B cell (primary cell): Measurements from ENCODE around the genes FOXR1 and CCDC153.

DNA sequence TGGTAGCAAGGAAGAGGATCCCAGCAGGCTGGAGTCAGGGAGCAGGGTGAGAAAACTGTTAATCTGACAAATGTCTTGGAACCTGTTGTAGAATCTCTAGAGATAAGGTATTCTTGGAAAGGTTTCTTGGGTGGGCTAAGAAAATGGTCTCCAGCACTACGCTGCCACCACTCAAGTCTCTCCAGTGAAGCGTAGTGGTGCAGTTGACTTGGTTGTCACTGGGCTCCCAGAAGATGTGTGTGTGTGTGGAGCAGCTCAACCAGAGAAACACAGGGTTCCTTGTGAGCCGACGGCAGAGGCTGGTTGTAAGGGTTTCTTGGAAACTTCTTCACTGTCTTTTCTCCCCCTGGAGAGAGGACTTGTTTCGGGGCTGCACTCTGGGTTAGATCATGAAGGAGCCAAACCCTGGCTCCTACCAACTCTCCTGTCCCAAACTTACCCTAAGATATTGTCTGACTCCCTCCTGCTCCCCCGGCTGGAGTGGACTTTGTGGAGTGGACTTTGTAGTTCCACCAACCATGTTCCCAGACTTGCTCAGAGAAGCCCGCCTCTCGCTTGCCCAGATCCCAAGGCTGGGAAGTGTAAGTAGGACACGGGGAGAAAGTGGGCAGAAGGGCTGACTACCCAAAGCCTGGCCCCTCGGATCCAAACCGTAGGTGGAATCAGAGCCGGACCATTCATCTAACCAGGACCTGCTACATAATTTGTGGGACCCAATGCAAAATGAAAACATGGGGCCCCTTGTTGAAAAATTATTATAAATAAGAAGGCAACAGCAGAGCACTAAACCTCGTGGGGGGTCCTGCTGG, 1.1 kb downstream of the CXCR5 start:
- PRO-cap, result bidirectional peak, plus-strand start at position 236 of the sequence, minus-strand start at position 183 of the sequence
- CAGE, long polyA plus RNA, result no peak

DNA sequence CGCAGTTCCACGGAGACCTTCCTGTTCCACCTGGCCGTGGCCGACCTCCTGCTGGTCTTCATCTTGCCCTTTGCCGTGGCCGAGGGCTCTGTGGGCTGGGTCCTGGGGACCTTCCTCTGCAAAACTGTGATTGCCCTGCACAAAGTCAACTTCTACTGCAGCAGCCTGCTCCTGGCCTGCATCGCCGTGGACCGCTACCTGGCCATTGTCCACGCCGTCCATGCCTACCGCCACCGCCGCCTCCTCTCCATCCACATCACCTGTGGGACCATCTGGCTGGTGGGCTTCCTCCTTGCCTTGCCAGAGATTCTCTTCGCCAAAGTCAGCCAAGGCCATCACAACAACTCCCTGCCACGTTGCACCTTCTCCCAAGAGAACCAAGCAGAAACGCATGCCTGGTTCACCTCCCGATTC, 10.1 kb downstream of the CXCR5 start:
- PRO-cap, result no peak
- CAGE, long polyA plus RNA, result start-site peak on the minus strand centred at position 116 of the sequence, 93 bp wide, 6 and 14 reads in 2 replicates

DNA sequence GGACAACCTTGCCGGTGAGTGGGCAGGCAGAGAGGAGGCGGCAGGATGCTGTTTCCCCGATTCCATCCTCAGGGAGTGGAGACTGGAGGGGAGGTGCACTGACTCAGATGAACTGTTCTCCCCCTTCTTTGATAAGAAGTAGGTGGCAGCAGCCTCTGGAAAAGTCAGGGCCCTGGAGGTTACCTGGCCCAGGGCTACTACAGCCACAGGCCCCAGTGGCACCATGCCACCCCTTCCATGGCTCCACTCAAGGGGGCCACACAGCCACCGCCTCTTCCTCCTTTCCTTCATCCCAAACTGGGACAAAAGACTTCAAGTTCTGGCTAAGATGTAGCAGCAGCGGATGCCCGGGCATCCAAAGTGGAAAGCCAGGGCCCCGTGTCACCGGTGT, 13.4 kb downstream of the CXCR5 start:
- PRO-cap, result no peak
- CAGE, long polyA plus RNA, result no peak

DNA sequence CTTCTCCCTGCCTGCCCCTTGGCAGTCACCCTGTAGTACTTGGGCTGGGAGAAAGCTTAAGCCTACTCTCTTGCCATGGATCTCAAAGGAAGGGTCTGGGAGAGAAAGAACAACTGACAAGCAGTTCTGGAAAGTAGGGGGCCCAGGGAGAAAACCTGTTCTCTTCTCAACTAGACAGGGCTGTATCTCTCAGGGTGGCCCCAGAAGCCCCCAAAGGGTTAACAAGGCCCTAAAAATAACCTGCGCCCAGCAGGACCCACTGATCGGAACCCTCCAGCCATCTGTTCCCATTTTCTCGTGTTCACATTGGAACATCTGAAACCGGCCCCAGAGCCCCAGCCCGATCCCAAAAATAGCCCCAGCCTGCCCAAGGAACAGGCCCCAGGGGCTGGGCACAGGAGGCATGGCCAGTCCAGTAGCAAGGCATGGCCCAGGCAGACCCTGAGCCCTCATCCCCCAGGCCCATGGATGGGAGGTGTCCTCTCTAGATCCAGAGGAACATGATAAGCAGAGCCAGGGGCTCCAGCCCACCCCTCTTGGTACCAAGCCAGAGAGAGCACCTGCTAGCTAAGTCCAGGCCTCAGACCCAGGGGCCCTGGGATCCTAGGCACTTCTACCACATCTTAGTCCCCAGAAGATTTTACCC, 9.9 kb downstream of the BCL9L start:
- PRO-cap, result no peak
- CAGE, long polyA plus RNA, result no peak

DNA sequence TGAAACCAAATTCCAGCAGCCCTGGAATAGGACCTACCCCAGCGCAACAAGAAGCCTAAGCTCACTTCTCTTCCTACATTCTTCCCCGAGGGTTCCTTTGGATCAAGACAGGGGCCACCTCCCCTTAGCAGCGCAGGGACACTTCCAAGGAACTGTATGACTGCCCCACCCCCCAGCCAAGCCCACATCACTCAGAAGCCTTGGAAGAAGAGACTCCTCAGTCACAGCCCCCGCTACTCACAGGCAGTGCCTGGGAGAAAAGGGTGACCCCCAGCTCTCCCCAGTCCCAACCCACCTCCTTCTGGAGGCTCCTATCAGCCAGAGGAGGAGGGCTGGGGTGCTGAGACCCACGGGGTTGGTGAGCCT, 1.2 kb downstream of the BCL9L start:
- PRO-cap, result no peak
- CAGE, long polyA plus RNA, result no peak

- PRO-cap, result no peak
- CAGE, long polyA plus RNA, result no peak
Measured at GRCh38 chr11:118971629-118972052, at the start of gene FOXR1. Gene FOXR1, plus strand, starts transcription at chr11:118971761.

- PRO-cap, result no peak
- CAGE, long polyA plus RNA, result no peak
Measured at GRCh38 chr11:119169303-119169998, 926 bp downstream of the NLRX1 start.

DNA sequence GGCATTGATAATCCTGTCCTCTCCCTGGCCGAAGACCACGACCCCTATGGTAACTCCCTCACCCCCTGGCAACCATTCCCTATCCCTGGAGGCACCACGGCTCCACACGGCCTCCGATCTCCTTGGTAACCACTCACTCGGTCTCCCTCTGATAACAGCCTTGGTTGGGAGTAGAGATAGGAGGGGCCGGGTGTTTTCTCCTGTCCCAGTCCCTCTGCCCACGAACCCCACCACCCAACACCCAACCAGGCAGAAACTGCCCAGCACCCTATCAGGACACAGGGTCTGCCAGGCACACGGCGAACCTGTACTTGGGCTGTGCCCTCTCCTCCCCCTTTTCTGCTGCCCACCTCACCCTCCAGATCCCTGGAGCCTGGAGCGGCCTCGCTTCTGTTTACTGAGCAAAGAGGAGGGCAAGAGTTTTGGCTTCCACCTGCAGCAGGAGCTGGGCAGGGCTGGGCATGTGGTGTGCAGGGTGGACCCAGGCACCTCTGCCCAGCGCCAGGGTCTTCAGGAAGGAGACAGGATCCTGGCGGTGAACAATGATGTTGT, 918 bp downstream of the NHERF4 start:
- PRO-cap, result no peak
- CAGE, long polyA plus RNA, result no peak

DNA sequence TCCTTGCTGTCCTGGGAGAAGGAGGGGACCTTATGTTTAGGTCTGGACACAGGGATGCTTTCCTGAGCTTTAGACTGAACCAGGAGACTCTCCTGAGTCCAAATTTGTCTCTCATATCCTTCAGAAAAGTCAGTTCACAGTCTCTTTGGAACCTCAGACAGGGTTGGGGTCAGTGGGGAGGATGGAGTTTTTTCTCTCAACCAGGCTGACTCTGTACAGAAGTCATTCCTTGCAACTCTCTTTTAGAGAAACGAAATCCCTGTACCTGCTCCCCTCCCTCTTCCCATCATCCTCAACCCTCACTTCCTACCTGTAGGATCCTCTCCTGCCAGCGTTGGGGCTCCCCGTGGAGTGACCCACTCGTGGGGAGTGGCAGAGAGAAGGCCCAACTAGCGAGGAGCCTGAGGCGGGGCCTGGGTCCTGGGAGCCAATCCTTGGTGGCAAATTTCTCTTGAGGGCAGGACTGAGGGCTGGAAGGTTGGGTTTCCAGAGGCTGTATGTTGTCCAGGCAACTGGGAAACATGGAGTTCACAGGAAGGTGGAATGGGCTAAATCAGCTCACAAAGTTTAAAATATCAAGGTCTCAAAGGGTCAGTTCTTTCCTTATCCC, at the start of gene CCDC153:
Gene CCDC153 (minus strand): TSS at position 353 of the 610 bp plus-strand sequence.
- PRO-cap, result no peak
- CAGE, long polyA plus RNA, result no peak

DNA sequence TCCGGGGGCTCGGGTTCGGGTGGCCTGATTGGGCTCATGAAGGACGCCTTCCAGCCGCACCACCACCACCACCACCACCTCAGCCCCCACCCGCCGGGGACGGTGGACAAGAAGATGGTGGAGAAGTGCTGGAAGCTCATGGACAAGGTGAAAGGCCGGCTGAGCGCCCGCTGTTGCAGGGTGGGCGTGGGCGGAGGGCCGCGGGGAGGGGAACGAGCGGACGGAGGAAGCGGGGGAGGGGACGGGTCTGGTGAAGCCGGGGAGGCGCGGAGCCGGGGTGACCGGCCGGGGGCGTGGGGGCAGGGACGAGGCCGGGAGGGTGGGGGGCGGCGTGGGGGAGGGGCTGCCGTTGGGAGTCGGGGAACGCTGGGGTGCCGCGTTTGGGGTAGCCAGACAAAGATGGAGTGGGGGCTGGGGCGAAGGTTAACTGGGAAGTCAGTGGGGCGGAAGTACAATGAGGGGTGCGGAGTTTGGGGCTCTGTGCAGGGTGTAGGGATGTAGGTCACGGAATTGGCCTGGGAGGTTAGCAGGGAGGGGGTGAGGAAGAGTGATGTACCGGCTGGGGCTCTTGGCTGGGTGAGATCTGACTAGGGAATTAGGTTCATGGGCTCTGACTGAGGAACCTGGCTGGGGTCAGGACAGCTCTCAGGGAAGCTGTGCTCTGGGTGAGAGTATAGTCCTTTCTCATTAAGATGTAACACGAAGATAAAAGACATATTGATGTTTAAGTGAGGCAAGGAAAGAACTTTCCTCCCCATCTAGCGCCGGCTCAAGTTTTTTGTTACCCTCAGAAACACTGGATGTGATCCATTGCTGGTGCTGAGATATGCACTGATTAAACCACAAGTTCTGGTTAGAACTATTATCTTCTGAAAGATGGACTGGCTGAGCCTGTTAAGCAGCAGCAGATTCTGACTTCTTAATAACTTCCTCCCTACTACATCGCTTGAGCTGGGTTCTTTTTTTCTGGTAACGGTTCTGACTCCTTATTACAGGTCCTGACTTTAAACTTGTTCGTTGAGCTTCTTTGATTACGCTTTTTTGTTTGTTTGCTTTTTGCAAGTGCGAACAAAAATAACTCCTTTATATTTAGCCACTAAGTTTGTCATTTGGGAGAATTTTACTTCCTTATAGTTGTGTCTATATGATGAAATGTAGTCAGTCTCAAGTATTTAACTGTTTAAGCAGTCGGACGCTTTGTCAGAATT, 731 bp downstream of the CBL start:
- PRO-cap, result no peak
- CAGE, long polyA plus RNA, result no peak

DNA sequence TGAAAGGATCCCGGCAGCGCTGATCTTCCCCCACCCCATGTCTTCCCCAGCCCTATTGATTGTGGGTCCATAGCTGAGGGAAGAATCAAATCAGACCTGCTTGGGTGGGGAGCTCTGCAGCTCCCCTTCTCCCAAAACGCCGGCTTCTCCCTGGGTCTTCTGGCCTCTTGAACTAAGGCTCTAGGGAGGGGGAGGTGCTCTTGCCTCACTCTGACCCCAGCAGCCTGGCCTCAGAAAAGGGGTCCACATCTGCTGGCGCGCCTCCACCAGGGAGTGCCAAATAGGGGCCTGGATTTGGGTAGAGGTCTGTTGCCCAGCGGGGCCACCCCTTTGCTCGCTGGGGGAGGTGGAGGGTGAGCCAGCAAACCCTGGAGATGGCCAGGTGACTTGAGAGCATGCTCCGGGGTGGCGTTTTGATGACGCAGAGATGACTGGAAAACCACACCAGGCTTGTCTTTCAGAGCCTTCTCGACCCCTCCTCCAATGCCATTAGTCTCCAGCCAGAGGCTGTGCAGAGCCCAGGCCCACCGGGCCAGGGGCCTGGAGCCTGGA, 1.1 kb upstream of the MCAM start:
- PRO-cap, result no peak
- CAGE, long polyA plus RNA, result no peak

DNA sequence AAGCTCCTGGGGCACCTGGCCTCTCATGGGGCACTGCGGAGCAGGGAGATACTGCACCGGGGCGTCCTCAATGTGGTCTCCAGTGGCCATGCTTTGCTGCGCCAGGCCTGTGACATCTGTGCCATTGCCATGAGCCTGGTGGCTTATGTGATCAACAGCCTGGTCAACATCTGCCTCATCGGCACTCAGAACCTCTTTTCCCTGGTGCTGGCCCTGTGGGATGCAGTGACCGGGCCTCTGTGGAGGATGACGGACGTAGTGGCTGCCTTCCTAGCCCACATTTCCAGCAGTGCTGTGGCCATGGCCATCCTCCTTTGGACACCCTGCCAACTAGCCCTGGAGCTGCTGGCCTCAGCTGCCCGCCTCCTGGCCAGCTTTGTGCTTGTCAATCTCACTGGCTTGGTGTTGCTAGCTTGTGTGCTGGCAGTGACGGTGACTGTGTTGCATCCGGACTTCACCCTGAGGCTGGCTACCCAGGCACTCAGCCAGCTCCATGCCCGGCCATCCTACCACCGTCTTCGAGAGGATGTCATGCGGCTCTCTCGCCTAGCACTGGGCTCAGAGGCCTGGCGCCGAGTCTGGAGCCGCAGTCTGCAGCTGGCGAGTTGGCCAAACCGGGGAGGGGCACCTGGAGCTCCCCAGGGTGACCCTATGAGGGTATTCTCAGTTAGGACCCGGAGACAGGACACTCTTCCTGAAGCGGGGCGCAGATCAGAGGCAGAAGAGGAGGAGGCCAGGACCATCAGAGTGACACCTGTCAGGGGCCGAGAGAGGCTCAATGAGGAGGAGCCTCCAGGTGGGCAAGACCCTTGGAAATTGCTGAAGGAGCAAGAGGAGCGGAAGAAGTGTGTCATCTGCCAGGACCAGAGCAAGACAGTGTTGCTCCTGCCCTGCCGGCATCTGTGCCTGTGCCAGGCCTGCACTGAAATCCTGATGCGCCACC, 1.4 kb downstream of the RNF26 start:
- PRO-cap, result no peak
- CAGE, long polyA plus RNA, result no peak

DNA sequence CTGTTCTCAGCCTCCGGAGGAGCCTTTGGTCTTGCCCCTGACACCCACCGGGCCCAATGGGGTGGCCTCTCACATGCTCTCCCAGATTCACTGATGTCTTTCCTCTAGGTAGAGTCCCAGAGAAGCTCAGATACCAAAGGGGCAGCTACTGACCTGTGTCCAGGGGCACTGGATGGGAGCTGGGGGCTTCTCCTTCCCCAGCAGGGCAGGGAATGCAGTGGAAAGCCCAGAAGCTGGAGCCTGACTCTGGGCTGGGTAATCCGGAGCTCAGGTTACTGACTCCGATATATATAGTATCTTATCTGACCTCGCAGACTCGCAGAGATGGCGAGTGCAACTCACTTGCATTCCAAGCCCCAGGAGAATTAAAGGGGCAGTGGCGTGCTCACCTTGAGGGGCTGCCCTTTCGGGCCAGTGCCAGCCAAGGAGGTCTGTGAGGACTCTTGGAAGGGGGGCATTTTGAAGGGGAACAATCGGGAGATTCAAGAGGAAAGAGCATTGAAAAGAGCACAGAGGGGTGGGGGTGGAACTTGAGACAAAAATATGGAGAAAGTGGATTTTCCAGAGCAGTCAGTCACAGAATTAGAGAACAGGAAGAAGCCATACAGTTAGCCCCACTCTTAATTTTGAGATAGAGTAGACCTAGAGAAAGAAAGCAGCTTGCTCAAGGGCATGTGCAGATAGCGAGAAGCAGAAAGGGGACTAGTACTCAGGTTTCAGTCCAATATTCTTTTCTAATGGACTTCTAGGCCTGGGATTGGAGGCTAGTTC, 2.5 kb downstream of the USP2 start:
- PRO-cap, result no peak
- CAGE, long polyA plus RNA, result no peak

DNA sequence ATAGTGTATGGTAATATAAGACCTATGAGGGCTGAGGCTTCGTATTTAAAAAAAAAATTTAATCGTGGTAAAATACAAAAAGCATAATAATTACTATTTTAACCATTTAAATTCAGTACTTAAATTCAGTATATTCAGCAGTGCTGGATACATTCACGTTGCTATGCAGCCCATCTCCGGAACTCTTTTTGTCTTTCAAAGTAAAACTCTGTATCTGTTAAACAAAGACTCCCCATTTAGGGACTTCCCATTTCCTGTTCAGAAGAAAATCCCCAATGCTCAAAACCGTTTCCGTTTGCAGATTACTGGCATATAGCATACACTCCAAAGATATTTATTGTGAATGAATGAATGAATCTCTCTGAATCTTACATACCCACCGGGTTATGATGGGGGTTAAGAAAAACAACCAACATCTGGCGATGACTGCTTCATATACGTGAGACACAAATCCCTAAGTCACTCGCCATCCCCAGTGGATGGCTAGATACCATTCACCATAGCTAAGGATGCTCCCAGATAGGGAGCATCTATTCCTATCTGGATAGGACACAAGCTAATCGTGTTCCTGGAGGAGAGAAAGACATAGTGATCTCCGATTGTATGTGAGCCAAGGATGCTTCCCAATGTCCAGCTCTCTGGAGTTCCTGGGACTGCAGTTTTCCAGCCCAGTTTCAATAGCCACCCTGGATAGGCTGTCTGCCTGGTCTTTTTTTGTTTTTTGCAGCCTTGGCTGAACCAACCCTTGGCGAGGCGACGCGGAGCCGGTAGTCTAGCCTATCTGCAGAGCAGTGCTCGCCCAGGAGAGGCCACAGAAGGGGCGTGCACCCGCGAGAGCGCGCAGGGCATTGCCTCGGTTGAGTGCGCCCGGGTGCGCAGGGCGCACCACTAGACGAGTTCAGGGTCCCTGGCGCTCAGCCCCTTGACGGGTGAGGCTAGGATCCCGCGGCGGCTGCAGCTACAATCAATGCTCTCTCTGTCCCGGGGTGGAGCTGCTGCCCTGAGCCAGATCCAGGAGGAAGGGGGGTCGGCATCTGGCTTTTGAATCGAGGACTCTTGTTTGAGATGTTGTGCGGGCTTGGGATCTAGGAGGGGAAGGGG, 1.4 kb downstream of the THY1 start:
- PRO-cap, result no peak
- CAGE, long polyA plus RNA, result no peak

- PRO-cap, result no peak
- CAGE, long polyA plus RNA, result no peak
Measured at GRCh38 chr11:119422332-119423109, 451 bp downstream of the THY1 start.

- PRO-cap, result no peak
- CAGE, long polyA plus RNA, result no peak
Measured at GRCh38 chr11:119661645-119662255, 67.2 kb downstream of the NECTIN1 start.

- PRO-cap, result no peak
- CAGE, long polyA plus RNA, result no peak
Measured at GRCh38 chr11:119664866-119665441, 64.0 kb downstream of the NECTIN1 start.

DNA sequence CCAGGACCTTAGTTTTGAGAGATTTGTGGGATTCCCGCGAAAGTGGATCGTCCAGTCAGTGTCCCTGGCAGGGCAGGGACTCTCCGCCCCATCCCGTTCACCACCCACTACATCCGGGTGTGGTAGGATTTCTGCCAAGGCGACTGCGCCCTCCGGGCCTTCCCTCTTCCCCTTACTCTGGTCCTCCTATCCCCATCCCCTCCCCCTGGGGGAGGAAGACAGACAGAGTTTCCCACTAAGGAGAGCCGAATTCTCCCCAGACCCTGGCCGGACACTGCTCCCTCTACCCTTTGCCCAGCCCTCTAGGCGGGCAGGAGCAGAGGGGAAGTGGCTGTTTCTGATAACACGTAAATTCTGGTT, 949 bp upstream of the NECTIN1 start:
- PRO-cap, result no peak
- CAGE, long polyA plus RNA, result no peak

GRCh38 chr11:120168639-120169488, 31.0 kb upstream of the TRIM29 start:
- PRO-cap, result no peak
- CAGE, long polyA plus RNA, result no peak

DNA sequence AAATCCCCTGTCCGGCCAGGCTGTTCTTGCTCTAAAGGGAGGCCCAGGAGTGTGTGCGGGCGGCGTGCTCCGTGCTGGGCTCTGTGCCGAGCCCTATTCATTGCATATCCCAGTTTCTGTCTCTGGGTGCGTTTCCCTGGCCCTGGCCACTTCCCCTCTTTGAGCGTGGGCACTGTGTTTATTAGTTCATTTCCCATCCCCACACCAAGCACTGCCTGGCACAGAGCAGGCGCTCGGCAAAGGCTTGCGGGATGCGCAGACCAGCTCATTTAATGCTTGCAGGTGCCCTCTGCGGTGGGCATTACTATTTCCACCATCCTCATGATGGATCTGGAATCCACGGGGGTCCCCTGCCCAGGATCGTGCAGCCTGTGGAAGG, 31.6 kb upstream of the TRIM29 start:
- PRO-cap, result no peak
- CAGE, long polyA plus RNA, result no peak